Right common carotid artery plus branches (tissue), 1 donor: ENCODE data around the genes LENG9, KIR2DL3, GP6, RDH13, TMEM86B and COX6B2.

- PRO-cap, result unidirectional peak, minus-strand start at chr19:54463765
Observed at GRCh38 chr19:54463489-54464330, at the start of gene LENG9. TSS of gene LENG9 (minus strand) at chr19:54463778.

GRCh38 chr19:54464331-54464611 is 693 bp upstream of the LENG9 start:
- PRO-cap, result no peak

DNA sequence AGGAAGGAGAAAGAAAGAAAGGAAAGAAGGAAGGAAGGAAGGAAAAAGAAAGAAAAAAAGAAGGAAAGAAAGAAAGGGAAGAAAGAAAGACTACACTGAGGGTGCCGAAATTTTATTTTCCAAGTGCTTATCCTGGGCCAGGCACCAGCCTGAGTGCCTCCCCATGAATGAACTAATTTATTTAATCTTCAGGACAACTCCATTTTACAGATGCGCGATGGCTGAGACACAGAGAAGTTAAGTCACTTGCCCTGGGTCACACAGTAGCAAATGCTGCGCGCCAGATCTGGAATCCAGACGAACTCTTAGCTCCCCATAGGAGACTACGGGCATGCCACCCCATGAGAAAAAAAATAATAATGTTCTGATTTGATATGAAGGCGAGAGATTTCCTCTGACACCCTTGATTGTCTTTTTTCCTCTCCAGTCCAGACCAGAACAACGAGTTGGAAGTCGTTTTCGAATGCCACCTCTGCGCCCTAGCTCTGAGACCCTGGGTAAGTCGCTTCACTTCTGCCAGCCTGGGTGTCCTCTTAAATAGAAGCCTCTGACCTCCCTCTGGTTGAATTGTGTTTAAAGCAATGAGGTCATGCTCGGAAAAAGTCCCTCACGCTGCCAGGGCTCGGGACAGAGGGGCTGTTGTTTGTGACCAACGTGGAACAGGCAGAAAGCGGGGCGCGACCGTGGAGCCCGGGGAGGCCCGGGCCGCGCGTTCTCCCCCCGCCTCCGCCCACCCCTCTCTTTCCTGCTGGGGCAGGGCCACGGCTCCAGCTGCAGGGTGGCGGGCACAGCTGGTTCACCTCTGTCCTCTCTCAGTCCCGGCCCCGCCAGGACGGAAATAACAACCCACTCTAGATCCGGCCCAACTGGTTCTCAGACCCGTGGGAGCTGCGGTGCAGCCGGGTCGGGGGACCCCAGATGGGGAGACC is 2.3 kb downstream of the CDC42EP5 start:
- PRO-cap, result bidirectional peak, plus-strand start at position 666 of the sequence, minus-strand start at position 524 of the sequence

DNA sequence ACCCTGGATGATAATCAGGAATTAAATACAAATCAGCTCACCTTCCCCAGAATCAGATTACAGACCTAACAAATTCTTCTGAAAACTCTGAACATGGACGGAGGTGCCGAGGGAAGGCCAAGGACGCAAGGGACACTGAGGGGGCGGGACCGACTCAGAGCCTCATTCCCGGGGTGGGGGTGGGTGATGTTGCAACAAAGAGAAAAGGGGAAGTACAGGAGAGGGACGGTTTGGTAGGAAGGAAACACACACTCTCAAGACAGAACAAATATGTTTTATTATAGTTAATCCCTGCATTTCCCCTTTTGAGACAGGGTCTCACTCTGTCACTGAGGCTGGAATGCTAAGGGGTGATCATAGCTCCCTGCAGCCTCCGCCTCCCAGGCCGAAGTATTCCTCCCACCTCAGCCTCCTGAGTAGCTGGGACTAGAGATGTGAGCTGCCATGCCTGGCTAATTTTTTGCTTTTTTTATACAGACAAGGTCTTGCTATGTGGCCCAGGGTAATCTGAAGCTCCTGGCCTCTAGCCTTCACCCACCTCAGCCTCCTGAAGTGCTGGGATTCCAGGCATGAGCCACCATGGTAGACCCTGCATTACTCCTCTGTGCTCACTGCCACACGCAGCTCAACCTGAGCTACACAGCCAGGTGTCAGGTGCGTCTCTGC is 762 bp upstream of the LILRA2 start:
- PRO-cap, result no peak

GRCh38 chr19:54624189-54624715 is 6.0 kb upstream of the LILRB1 start:
- PRO-cap, result no peak

DNA sequence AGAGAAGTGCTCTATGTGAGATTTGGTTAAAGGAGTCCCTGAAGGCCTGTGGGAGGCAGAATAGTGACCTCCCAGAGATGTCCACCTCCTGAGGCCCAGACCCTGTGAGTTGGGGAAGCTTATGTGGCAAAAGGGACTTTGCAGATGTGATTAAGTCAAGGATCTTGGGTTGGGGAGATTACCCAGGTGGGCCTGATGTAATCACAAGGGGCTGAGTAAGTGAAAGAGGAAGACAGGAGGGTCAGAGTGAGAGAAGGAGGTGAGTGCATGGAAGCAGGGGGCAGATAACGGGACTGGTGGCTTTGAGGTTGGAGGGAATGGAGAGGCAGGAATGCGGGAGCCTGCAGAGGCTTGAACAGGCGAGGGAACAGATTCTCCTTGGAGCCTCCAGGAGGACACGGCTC is 698 bp upstream of the LILRB4 start:
- PRO-cap, result no peak

GRCh38 chr19:54738370-54738878 is at the start of gene KIR2DL3:
TSS of gene KIR2DL3 (plus strand) at chr19:54738513.
- PRO-cap, result no peak

DNA sequence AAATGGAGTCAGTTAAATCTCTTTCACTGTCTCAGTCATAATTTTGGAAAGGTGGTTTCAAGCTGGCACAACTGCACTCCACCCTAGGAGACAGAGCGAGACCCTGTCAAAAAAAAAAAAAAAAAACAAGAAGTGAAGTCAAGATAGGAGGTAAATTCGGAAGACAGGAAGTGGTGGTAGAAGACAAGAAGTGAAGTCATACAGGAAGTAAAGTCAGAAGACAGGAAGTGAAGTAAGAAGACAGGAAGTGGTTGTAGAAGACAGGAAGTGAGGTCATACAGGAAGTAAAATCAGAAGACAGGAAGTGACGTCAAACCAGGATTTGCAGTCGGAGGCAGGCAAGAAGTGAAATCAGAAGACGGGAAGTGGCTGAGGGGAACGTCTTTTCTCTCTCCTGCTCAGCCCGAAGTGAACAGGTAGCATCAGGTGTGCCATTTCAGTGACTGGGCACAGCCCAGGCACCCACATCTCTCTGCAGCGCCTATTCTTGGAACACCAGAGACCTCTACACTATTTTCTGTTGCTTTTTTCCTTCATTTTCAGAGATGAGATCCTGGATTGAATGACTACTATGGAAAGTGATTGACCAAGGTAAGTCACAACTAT is 32.1 kb downstream of the GP6 start:
- PRO-cap, result unidirectional peak, plus-strand start at position 320 of the sequence; unidirectional peak, plus-strand start at position 354 of the sequence

- PRO-cap, result no peak
Observed at GRCh38 chr19:55038028-55038621, at the start of gene GP6. TSS of gene GP6 (minus strand) at chr19:55038264.

DNA sequence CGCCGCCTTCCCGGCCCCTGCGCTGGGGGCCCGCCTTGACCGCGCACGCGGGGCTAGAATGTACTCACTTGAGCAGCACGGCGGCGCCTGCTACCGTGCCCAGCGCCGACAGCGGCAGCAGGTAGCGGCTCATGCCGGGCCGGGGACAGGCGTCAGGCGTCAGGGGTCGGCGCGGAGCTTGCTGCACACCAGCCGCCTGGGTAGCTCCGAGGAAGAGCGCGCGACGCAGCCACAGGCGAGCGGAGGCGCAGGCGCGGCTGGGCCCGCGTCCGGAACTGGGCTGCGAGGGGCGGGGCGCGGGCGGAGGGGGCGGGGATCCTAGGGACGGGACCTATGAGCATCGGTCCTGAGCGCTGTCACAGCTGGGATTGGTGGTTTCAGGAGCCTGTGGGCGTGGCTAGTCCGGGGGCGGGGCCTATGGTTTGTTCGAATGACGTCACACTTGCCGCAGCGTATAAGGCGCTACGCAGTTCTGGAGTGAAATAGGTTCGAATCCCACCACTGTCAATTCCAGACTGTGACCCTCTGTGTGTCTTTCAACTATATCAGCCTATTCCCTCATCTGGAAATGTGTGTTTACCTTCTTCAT is at the start of gene RDH13:
Gene RDH13 (minus strand): TSS at position 249 of the 589 bp plus-strand sequence.
- PRO-cap, result unidirectional peak, minus-strand start at position 233 of the sequence

DNA sequence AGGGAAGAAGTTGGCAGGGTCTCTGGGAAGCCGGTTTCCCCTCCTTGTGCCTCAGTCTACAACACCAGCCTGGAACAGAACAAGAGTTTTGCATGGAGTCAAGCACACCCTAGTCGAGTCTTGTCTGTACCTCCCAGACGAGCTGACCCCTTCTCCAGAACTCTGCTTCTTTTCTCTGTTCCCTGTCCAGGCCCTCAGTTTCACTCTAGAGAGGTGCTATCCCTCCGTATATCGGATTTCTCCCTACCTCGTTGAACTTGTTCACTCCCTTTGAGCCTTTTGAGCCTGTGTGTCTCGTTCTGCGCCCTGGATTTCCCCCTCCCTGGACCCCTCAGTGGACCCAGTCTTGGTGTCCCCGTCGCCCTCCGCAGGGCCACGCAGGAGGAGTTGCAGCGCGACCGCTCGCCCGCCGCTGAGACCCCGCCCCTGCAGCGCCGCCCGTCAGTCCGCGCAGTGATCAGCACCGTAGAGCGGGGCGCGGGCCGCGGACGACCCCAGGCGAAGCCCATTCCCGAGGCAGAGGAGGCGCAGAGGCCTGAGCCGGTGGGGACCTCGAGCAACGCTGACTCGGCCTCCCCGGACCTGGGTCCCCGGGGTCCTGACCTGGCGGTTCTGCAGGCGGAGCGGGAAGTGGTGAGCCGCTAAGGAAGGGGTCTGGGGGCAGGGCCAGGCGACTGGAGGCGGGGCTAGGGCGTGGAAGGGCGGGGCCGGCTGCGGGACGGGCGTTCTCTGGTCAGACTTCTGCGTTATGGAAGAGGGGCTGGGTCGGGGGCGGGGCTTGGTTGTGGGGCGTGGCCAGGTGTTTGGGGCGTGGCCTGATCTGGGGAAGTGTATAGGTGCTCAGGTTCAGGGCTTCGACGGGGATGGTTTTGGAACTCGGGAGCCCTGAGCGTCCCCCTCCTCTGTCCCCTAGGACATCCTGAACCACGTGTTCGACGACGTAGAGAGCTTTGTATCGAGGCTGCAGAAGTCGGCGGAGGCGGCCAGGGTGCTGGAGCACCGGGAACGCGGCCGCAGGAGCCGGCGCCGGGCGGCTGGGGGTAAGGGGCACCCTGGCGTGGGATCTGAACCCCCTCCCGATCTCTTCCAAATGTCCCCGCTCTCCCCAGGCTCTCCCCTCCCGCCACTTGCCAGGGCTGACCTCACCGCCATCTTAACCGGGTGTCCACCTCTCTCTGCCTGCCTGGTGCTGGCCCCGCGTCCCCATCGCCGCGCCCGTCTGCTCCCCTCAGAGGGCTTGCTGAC is 5.6 kb downstream of the EPS8L1 start:
- PRO-cap, result unidirectional peak, minus-strand start at position 614 of the sequence

- PRO-cap, result no peak
Observed at GRCh38 chr19:55094193-55094484, 18.5 kb downstream of the EPS8L1 start.

- PRO-cap, result no peak
Observed at GRCh38 chr19:55133609-55134531, 15.1 kb downstream of the TNNT1 start.

- PRO-cap, result no peak
Observed at GRCh38 chr19:55228654-55229075, at the start of gene TMEM86B. TSS of gene TMEM86B (minus strand) at chr19:55228763.

- PRO-cap, result no peak
Observed at GRCh38 chr19:55231846-55232761, 3.5 kb upstream of the TMEM86B start.

GRCh38 chr19:55259557-55259948 is 736 bp upstream of the PPP6R1 start:
- PRO-cap, result no peak

- PRO-cap, result no peak
Observed at GRCh38 chr19:55261641-55262188, 2.9 kb upstream of the PPP6R1 start.

- PRO-cap, result no peak
Observed at GRCh38 chr19:55333629-55334324, 5.9 kb upstream of the KMT5C start.

GRCh38 chr19:55354506-55355394 is at the start of gene COX6B2:
TSS of gene COX6B2 (minus strand) at chr19:55354719.
- PRO-cap, result no peak

DNA sequence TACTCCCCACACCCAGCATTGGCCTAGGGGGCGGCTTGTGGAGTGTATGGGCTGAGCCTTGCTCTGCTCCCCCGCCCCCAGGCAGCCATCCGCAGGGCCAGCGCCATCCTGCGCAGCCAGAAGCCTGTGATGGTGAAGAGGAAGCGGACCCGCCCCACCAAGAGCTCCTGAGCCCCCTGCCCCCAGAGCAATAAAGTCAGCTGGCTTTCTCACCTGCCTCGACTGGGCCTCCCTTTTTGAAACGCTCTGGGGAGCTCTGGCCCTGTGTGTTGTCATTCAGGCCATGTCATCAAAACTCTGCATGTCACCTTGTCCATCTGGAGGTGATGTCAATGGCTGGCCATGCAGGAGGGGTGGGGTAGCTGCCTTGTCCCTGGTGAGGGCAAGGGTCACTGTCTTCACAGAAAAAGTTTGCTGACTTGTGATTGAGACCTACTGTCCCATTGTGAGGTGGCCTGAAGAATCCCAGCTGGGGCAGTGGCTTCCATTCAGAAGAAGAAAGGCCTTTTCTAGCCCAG is 2.5 kb downstream of the RPL28 start:
- PRO-cap, result no peak